Upper lobe of left lung (tissue), 5 donors: ENCODE results near the genes EXD2 and PLEKHD1.

- PRO-cap, 2 experiments, result no peak in any of the 2 experiments
- RAMPAGE, long total RNA, 4 experiments, result no peak in any of the 4 experiments
Observed at GRCh38 chr14:68876933-68877526, 84.2 kb upstream of the ZFP36L1 start.

GRCh38 chr14:68888065-68888735 is 90.9 kb downstream of the ACTN1 start:
- PRO-cap, 2 experiments, result no peak in any of the 2 experiments
- RAMPAGE, long total RNA, 4 experiments, result no peak in any of the 4 experiments

GRCh38 chr14:68896129-68896638 is 82.9 kb downstream of the ACTN1 start:
- PRO-cap, 2 experiments, result no peak in any of the 2 experiments
- RAMPAGE, long total RNA, 4 experiments, result start-site peak on the minus strand in 1 of 4 experiments, at chr14:68896376-68896429 at its widest, 7 reads per replicate

- PRO-cap, 2 experiments, result no peak in any of the 2 experiments
- RAMPAGE, long total RNA, 4 experiments, result no peak in any of the 4 experiments
Observed at GRCh38 chr14:68908133-68908530, 71.0 kb downstream of the ACTN1 start.

- PRO-cap, 2 experiments, result no peak in any of the 2 experiments
- RAMPAGE, long total RNA, 4 experiments, result no peak in any of the 4 experiments
Observed at GRCh38 chr14:68962870-68963617, 16.1 kb downstream of the ACTN1 start.

- PRO-cap, 2 experiments, result peak in 1 of 2 experiments; most common plus-strand start chr14:68969654 (in 1); most common minus-strand start chr14:68969653 (in 1)
- RAMPAGE, long total RNA, 4 experiments, result no peak in any of the 4 experiments
Observed at GRCh38 chr14:68969242-68969785, 9.8 kb downstream of the ACTN1 start.

DNA sequence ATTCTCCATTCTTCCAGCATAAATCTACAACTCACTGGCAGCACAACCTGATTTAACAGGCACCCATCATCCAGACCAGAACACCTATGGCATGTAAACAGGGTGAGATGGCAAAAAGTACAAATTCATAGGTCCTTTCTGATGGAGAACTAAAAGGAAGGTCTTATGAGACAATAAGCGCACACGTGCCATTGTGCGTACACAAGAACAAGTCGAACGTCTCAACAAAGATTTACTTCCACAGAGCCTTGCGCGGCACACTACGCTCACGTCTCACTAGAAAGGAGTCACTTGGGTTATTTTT is 74.2 kb upstream of the ACTN1 start:
- PRO-cap, 2 experiments, result no peak in any of the 2 experiments
- RAMPAGE, long total RNA, 4 experiments, result no peak in any of the 4 experiments

GRCh38 chr14:69152251-69152475 is 756 bp downstream of the DCAF5 start:
- PRO-cap, 2 experiments, result no peak in any of the 2 experiments
- RAMPAGE, long total RNA, 4 experiments, result no peak in any of the 4 experiments

- PRO-cap, 2 experiments, result peak in 2 of 2 experiments; most common plus-strand start chr14:69191498 (in 2); most common minus-strand start chr14:69191411 (in 1)
- RAMPAGE, long total RNA, 4 experiments, result start-site peak on the plus strand in 4 of 4 experiments, at chr14:69191480-69191905 at its widest, 9 to 127 reads per replicate
Observed at GRCh38 chr14:69191003-69192199, at the start of gene EXD2. Gene EXD2, plus strand, starts transcription at chr14:69191498.

DNA sequence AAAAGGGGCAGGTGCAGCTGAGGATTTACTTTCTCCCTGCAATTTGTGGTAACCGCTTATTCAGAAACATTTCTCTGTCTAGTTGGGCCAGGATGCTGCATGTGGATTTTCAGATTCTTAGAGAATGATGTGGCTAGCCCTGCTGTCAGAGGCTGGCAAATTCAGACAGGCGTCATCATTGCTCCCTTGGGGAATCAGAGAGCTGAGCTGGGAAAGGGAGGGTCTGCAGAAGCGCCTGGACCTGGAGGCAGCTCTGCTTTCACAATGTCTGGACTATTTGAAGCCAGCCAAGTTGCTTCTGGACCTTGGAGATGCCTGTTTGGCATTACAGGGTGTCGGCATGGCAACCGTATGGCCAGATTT is 3.4 kb downstream of the GALNT16 start:
- PRO-cap, 2 experiments, result no peak in any of the 2 experiments
- RAMPAGE, long total RNA, 4 experiments, result no peak in any of the 4 experiments

DNA sequence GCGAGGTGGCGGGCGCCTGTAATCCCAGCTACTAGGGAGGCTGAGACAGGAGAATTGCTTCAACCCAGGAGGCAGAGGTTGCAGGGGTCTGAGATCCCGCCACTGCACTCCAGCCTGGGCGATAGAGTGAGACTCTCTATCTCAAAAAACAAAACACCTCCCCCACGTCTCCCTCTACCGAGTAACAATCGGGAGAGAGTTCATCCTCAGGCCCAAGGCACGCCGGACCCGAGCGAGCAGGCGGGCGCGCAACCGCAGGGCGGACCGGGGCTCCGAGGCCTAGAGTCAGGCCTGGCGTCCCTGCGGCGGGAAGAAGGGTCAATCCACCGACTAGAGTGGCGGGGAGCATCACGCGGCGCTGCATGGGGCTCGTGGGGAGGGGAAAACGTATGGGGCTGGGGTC is 321 bp downstream of the ERH start:
- PRO-cap, 2 experiments, result no peak in any of the 2 experiments
- RAMPAGE, long total RNA, 4 experiments, result no peak in any of the 4 experiments

DNA sequence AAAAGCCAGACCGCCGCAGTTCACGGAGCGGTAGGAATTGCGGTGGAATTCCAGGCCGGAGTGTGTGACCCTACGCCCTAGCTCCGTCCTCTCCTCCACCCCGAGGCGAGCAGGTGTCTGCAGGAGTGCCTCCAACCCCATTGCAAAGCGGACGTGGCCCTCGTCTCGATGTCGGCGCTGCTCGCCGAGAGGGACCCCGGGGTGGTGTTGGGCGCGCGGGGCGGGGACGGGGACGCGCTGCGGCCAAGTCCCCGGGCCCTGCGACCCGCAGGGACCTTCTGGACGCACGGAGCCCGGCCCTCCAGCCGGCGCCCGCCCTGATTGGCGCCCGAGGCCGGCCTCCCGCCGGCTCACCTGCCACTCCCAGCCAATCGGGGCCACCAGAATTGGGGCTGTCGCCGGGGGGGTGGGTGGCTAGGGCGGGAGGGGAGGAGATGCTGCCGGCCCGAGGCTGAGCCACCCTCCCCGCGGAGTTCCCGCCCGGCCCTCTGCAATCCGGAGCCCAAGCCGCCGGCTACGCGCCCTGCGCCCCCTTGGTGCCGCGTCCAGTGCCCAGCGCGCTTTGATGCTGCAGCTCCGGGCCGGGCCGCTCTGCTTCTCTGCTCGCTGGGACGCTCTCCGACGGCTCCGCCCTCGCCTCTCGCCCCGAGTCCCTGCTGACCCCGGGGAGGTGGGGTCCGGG is at the start of gene PLEKHD1:
PLEKHD1 (plus strand) TSS at position 470 of the 682 bp plus-strand sequence.
- PRO-cap, 2 experiments, result no peak in any of the 2 experiments
- RAMPAGE, long total RNA, 4 experiments, result start-site peak on the plus strand in 2 of 4 experiments, centred at positions 469 to 475 of the sequence, 8 to 11 reads per replicate

DNA sequence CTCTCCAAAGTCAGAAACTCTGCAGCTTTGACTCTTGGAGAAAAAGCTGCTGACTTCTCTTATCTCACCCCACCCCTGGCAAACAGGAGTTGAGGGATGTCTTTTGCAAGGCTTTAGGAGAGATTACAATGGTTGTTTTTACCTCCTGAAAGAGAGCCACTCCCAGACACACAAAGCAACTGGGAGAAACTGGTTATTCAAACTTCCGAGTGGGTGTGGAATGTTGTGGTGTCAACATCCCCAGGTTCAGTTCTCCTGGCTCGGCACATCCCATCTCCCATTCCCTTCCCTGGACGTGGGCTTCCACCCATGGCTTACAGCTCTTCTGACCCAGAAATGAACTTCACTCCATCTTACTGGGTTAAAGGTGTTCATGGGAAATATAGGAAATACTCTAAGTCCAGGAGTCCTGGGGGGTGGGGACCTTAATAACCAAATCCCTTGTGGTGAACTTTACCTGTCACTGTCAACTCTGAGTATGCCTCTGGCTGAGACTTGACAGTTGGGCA is 42.0 kb downstream of the CCDC177 start:
- PRO-cap, 2 experiments, result no peak in any of the 2 experiments
- RAMPAGE, long total RNA, 4 experiments, result no peak in any of the 4 experiments

GRCh38 chr14:69615230-69616236 is 4.1 kb downstream of the SUSD6 start:
- PRO-cap, 2 experiments, result peak in 1 of 2 experiments; most common plus-strand start chr14:69615933 (in 1); most common minus-strand start chr14:69615578 (in 1)
- RAMPAGE, long total RNA, 4 experiments, result no peak in any of the 4 experiments

- PRO-cap, 2 experiments, result no peak in any of the 2 experiments
- RAMPAGE, long total RNA, 4 experiments, result start-site peak on the plus strand in 1 of 4 experiments, at chr14:69653189-69653255 at its widest, 9 reads per replicate
Observed at GRCh38 chr14:69652708-69653623, 41.6 kb downstream of the SUSD6 start.

GRCh38 chr14:69693919-69694815 is 72.8 kb upstream of the SRSF5 start:
- PRO-cap, 2 experiments, result peak in 1 of 2 experiments; most common plus-strand start chr14:69694623 (in 1); most common minus-strand start chr14:69694498 (in 1)
- RAMPAGE, long total RNA, 4 experiments, result no peak in any of the 4 experiments

GRCh38 chr14:69694816-69695352 is 72.1 kb upstream of the SRSF5 start:
- PRO-cap, 2 experiments, result no peak in any of the 2 experiments
- RAMPAGE, long total RNA, 4 experiments, result no peak in any of the 4 experiments

DNA sequence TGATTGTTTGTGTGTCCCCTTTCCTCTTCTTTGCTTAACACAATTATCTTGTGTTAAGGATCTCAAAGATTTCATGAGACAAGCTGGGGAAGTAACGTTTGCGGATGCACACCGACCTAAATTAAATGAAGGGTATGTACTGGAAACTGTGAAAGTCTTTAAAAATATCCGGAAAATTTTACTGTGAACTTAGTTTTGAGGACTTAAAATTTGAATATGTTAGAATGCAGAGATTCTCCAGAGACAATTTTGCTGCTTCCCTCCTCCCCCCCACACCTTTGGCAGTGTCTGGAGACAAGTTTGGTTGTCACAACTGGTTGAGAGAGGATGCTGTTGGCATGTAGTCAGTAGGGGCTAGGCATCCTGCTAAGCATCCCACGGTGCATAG is 3.5 kb downstream of the SRSF5 start:
- PRO-cap, 2 experiments, result no peak in any of the 2 experiments
- RAMPAGE, long total RNA, 4 experiments, result no peak in any of the 4 experiments

DNA sequence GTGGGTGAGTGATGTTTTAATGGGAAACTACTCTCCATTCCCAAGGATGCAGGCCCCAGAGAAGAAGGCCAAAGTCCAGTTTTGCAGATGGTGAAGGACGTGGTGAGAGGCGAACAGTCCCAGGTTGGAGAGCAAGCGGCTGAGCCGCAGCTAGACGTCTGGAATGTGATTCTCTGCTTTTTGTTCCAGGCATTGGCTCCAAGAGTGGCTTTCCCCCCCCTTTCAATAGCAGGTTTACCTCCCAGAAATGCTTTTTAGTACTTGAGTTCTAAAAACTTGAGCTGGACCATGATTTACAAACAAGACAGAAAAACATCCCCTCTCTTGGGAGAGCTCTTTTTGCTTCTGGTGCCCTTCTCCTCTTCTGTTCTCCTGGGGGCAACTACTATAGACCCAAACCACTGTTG is 64.3 kb downstream of the SMOC1 start:
- PRO-cap, 2 experiments, result no peak in any of the 2 experiments
- RAMPAGE, long total RNA, 4 experiments, result no peak in any of the 4 experiments

DNA sequence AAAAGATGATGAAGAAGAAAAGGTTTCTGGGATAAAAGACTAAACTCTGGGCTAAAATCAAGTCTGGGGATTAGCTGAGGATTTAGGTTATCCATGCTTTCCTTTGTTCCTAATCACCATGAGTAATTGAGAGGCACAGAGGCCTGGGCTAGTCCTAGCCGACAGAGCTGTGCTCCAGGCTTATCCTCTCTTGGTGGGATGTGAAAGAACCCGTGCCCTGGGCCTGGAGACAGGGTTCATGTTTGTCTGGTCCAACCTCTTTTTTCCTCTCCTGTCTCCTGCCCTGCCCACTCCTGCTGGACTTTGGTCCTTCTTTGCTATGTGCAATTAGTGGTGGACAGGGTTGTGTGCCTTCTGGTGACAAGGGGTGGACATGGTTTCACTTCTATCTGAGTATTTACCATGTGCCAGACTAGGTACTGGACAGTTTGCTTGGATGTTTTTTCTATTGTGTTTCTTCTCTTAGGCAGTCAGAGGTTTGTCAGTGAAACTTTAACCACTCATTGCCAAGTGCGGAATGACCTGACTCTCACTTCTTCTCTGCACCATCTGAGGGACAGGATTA is 126.1 kb downstream of the SMOC1 start:
- PRO-cap, 2 experiments, result no peak in any of the 2 experiments
- RAMPAGE, long total RNA, 4 experiments, result no peak in any of the 4 experiments